ENCODE measurements around a stretch of chr7.

DNA sequence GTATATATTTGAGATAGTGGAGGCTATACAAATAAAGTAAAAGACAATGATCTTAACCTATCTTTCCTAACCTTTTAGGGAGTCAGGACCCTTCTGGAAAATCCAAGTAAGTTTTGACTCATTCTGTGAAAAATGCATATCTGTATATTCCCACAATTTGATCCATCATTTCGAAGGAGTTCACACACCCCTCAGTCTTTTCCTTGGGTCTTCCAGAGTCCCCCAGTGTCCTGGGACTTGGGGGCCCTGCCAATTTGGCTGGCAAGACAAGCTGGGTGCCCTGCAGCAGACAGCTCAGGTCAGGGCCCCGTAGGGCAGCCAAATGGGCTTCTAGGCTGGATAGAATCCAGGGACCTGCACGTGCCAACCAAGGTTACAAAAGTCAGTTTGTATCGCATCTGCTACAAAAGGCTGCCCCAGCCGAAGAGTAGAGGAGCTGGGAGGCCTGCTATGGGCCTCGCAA, 2.7 kb upstream of the HOXA10 start:
- CAGE, long polyA plus RNA: no peak
- RRBS: no CpG with 5 or more reads among the region's 6 CpGs

- CAGE, long polyA plus RNA: no peak
- RRBS: no CpG with 5 or more reads among the region's 16 CpGs
These were observed 4.9 kb upstream of the HOXA10 start for GRCh38 chr7:27178982-27179520.

DNA sequence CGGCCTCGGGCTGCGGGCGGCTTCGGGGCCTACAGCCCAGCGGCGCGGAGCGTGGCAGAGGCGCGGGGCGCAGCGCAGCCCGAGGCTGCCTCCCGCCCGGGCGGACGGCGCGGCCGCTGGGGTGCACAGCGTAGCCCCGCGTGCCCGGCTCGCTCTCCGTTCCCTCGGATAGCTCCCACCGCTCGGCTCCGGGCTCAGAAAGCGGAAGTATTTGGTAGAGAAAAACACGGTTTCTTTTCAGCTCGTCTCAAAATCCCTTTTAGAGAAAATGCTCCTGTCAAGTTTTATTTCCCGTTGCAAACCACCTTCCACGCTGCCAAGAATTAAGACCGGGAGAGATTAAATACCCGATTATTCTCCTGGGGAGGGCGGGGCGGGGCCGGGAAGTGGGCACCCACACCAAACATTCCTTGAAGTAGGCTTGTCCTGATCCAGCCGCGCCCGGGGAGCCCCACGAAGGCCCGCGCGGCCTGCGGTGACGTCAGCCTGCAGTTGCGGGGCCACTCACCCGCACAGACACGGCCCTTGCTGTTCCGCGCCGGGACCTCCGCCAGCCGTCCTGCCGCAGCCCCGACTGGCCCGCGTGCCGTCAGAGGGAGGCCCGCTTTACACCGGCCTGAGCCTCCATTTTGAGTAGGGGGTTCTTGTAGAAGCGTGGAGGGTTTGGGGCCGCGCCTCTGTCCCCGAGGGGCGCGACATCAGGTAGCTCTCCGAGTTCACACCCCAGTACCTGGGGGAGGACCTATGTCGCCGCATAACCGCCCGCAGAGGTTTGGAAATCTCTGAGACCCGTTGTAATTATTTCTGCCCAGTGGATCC, 7.0 kb downstream of the HOXA13 start:
- CAGE, long polyA plus RNA: no peak
- RRBS: 10% methylated on average over 44 of the region's 77 CpGs

DNA sequence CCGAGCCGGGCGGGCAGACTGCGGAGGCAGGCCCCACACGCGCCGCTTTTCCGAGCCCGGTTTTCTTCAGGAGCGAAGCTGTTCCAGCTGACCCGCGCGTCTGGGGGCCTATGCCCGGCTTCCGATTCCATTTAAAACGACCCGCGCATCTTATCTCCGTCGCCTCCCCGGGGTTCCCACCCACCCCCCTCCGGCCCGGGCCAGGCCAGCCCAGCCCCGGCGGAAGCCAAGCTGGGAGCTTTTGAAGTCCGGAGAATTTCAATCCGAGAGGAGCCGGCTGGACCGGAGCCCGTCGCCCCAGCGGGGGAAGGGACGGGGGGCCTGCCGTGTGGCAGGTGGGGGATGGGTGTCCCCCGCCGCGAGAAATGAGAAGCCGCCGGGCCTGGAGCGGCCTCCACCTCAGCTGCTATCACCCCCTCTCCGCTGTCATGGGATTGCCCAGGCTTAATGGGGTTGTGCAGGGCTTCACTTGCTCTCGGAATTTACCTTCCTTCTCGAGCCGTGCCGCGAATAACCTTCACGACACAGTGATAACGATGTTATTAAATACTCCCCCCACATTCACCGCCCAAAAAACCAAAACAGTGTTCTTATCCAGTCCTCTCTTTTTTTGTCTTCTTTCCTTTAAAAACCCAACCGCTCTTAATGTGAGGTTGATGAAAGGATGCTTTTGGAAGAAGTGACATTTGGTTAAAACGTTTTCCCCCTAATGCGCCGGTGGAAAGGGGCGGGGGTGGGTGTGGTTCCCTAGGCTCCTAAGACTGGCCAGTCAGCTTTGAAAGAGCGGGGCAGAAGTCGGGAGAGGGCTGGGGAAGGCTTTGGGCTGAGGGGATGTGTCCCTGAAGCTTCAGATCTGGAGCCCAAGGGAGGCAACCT, 2.9 kb upstream of the EVX1 start:
- CAGE, long polyA plus RNA: no peak
- RRBS: 24% methylated on average over 29 of the region's 56 CpGs

DNA sequence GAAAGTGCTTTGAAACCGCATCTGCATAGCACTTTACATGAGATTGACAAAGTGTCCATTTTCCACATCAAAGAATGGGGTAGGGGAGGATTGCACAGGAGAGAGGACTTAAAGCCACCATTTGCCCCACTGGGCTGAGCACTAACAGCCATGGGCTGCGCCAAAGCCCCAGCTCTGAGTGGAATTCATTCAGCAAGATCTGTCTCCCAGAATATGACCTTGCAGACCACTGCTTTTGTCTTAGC, 149.9 kb downstream of the HIBADH start:
- CAGE, long polyA plus RNA: no peak
- RRBS: no CpG with 5 or more reads among the region's 2 CpGs

DNA sequence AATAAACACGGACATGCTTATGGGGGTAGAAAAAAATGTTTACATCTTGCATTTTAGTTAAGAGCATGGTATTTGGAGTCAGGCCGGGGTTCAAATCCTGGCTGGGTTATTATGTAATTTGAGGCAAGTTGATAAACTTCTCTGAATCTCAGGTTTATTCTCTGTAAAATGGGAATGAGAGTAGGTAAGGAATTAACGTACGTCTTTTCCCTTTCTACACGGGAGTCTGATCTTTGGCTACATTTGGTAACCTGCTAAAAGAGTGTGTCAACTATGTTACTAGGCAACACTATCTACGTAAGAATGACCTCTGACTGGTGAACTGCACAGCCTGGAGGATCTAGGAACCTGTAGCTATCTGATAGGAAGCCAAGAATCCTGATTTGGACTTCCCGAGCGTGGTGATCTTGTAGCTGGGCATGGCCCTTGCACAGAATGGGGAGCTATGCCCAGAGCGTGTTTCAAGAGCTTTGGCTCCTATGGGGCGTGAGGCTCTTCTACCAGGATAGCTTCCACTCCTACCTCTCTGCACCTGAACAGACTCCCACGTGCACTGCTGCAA, 157.4 kb downstream of the TAX1BP1 start:
- CAGE, long polyA plus RNA: no peak
- RRBS: no CpG with 5 or more reads among the region's 11 CpGs

GRCh38 chr7:28153625-28154169, 26.9 kb downstream of the JAZF1 start:
- CAGE, long polyA plus RNA: no peak
- RRBS: no CpG with 5 or more reads among the region's 2 CpGs

GRCh38 chr7:28408208-28408958, 3.9 kb upstream of the CREB5 start:
- CAGE, long polyA plus RNA: no peak
- RRBS: 96% methylated on average over 5 of the region's 27 CpGs

DNA sequence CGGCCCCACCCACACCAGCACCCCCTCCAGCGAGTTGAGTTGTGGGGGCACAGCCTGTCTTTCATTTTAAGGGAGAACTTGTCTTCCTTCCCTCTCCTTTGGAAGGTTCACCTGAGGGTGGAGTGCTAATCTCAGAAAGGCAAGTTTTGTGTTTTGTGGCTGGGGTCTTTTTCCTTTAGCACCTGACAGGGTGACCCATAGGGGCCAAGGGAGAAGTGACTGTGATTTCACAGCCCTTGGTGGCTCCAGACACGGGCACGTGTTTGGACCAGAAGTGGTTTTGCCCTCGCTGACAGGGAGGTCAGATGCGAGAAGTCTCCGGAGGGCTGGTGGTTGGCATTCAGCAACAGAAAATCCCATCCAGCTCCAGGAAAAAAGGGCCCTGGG, 272.8 kb downstream of the CREB5 start:
- CAGE, long polyA plus RNA: no peak
- RRBS: no CpG with 5 or more reads among the region's 7 CpGs

DNA sequence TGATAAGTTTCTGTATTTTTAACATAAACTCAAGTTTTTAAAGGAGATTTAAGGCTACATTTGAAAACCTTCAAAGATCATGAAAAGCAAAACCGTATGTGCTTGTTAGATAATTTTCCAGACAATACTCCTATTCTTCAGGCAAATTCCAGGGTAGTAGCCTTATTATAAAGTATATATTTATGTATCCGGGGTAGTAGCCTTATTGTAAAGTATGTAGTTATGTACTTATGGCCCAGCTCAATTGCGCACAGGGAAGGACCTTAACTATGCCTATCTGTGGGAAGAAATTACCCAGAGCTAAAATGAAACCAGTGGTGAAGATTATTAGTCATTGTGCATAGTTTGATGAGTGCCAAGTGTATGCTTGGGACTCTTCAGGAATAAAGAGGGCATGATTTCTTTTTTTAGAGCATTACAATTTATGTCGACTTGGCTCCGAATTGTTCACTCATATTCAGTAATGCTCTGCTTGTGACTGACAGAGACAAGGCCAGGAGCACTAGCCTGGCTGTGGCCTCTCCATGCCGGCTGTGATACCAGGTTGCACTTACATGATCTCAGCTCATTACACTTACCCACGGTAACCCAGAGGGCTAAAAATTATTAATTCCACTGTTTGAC, 269.6 kb downstream of the TRIL start:
- CAGE, long polyA plus RNA: no peak
- RRBS: no CpG with 5 or more reads among the region's 7 CpGs

DNA sequence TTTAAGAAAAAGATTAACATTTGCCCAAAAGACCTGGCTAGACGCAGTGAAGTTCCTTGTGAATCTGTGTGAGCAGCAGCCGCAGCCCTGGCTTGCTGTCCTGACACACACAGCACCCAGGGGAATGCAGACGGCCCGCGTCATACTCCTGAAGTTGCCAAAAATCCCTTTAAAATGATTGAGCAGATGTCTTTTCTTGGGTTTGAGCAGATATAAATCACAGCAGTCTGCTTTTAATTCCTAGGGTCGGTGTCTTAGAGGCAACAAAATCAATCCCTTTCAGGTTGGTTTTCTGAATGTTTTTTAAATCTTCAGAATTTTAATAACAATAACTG, 32.1 kb upstream of the TRIL start:
- CAGE, long polyA plus RNA: no peak
- RRBS: no CpG with 5 or more reads among the region's 6 CpGs

GRCh38 chr7:29147905-29148159, 1.5 kb upstream of the CPVL start:
- CAGE, long polyA plus RNA: no peak
- RRBS: no CpG with 5 or more reads among the region's 4 CpGs

GRCh38 chr7:29230977-29231594, 36.5 kb downstream of the CHN2 start:
- CAGE, long polyA plus RNA: no peak
- RRBS: no CpG with 5 or more reads among the region's 10 CpGs

- CAGE, long polyA plus RNA: no peak
- RRBS: no CpG with 5 or more reads among the region's 4 CpGs
These were observed 99.9 kb upstream of the PRR15 start for GRCh38 chr7:29463579-29464344.

- CAGE, long polyA plus RNA: no peak
- RRBS: no CpG with 5 or more reads among the region's 6 CpGs
These were observed 82.7 kb upstream of the PRR15 start for GRCh38 chr7:29480840-29481430.

DNA sequence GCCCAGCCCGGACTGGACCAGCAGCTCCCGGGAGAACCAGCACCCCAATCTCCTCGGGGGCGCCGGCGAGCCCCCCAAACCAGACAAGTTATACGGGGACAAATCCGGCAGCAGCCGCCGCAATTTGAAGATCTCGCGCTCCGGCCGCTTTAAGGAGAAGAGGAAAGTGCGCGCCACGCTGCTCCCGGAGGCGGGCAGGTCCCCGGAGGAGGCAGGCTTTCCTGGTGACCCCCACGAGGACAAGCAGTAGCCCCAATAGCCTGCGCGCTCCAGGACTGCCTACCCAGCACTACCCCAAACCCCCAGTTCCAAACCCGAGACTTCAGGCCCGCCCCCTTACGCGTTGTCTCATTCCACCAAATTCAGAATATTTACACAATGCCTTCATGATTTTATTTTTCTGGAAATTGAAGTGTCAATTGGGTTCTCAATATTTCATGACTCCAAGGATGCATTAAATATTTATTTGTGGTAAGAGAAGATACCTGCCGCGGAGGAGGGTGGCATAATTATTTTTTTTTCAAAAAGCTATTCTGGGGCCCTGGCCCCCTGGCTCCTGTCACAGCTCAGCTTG, 2.9 kb downstream of the PRR15 start:
- CAGE, long polyA plus RNA: no peak
- RRBS: 63% methylated on average over 12 of the region's 29 CpGs

- CAGE, long polyA plus RNA: no peak
- RRBS: no CpG with 5 or more reads among the region's 5 CpGs
These were observed 2.8 kb downstream of the WIPF3 start for GRCh38 chr7:29809199-29809478.

DNA sequence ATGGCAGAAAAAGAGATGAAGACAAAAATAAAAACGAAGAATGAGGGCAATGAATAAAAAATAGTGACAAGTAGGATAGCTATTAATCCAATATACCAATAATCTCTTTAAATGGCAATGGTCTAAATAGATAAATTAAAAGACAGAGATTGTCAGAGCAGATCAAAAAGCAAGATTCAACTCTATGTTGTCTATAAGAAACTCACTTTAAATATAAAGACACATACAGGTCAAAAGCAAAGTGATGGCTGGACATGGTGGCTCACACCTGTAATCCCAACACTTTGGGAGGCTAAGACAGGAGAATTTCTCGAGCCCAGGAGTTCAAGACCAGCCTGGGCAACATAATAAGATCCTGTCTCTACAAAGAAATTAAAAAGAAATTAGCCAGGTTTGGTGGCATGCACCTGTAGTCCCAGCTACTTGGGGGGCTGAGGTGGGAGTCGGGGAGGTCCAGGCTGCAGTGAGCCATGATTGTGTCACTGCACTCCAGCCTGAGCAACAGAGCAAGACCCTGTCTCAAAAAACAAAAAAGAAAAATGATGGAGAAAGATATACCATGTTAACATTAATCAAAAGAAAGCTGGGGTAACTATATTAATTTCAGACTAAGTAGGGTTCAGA, 67.2 kb upstream of the ZNRF2 start:
- CAGE, long polyA plus RNA: no peak
- RRBS: no CpG with 5 or more reads among the region's 3 CpGs

DNA sequence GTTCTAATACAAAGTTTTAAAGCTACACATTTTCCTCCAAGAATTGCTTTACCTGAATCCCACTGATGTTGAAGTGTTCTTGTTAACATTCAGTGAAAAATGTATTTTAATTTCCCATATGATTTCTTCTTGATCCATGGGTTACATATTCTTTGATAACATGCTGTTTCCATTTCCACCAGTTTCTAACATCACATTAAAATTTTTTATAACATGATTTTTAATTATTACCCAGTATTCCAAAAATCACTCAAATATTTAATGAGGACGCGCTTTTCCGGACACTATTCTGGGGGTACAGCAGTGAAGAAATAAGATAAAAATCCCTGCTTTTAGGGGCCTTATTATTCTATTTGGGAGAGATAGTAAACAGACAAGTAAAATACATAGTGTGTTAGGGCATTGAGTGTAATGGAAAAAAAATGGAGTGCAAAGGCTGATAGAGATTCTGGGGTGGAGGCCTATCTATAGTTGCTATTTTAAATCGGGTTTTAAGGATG, 7.8 kb downstream of the ZNRF2 start:
- CAGE, long polyA plus RNA: no peak
- RRBS: no CpG with 5 or more reads among the region's 4 CpGs

- CAGE, long polyA plus RNA: no peak
These were observed 10.3 kb downstream of the ZNRF2 start for GRCh38 chr7:30294745-30295014.